Aortic smooth muscle cell (primary cell): Measurements from ENCODE around the genes ZNF892 and CNNM4.

DNA sequence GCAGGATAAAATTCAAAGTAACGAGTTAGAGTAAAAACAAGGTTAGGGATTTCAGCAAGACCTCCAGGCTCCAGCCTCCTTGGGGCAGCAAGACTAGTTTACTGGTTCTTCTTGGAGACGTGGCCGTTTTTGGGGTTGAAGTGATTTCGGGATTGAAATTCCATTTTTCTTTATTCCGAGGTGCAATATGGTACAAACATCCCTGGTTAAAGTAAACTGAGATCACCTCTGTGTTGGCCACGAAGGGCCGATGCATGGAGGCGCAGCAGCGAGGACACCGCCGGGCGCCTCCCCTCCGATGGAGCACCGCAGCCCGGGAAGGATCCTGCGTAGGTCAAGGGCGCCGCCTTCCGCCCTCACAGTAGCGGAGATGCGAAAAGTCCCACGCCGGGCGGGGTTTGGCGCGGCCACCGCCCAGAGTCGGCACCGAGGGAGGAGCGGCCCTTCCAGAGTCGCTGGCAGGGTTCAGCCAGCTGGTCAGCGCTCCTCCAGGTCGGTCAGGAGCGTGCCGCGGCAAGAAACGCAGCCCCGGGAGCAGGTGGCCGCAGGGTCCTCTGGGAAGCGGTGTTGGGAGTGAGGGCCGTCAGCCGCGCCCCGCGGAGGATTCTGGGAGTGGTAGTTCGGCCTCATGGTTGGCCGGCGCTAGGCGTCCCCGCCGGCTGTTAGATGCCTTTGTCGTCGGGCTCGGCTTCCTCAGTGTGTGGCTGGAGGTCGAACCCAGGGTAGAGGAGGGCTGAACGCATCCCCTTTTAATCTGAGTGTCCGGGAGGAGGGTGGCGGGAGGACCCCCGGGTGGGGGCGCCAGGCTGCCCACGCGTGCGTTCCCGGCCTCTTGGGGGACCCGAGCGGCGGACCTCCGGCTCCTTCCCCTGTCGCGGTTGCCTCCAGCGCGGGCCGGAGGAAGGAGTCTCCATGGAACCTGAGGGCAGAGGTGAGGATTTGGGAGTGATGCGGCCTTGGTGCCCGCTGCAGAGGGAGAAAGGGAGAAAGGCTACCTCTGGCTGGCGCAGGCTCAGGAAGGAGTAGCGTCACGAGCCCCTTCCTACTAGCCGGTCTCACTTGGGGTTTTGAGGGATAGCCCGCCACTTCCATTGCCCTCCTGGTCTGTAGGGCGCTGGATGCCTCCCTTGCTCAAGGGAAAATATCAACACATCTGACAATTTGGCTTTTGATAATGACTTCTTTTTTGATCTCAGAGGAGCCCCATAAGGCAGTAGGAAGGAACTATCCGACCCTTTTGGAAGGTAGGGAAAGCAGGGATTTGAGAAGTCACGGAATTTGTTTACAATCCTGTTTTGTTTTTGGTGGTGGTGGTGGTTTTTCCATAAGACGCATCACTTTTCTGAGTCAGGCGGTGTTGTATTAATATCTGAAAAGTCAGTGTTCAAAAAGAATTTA lies at the start of gene ZNF892:
ZNF892 (plus strand) TSS at position 618 of the 1,398 bp plus-strand sequence.
- RRBS: 3% methylated on average over 31 of the region's 85 CpGs

DNA sequence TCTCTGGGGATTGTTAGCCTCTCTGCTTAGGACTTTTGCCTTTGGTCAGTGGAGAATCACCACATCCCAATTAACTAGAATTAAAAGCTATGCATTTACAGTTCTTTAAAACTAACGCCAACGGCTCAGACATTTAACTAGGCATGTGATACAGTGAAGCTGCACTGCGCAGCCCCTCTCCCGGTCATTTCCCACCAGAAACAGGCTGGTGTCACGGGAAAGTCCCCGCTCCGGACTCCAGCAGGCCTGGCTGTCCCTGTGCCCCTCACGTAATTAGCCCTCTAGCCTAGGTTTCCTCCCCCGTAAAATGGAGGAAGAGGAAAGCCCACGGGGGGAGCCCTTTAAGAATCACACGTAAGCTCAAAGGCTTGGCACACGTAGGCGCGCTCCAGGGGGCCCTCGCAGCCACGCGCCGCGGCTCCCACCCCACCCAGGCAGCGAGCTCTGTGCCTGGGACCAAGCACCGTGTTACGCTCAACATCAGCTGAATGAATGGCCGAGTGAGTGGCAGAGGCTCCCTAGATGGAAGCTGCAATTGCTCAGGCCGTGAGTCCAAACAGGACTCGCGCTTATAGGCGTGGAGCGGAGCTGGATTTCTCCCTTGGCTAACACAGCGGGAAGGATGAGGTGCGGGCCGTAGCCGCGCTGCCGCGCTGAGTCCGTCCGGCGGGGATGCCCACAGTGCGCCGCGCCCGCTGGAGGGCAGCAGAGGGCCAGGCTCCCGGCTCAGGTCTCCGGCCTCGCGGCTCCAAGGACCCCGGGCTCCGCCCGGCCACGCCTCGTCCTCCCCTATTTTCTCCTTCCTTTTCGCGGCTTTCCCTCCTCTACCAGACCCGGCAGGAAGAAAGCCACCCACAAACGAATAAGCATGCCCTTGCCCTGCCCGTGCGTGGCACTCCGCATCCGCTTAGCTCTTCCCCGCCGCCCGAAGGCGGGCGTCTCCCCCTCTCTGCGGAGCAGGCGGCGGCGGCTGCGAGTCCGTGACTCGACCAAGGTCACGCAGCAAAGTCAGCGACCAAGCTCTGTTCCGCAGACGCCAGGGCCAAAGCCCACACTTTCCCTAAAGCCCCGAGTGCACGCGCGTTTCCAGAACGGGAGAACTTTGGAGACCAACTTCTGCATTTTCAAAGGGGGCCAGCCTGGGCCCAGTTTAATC lies 48.2 kb downstream of the KCNIP3 start:
- RRBS: 1% methylated on average over 10 of the region's 80 CpGs

DNA sequence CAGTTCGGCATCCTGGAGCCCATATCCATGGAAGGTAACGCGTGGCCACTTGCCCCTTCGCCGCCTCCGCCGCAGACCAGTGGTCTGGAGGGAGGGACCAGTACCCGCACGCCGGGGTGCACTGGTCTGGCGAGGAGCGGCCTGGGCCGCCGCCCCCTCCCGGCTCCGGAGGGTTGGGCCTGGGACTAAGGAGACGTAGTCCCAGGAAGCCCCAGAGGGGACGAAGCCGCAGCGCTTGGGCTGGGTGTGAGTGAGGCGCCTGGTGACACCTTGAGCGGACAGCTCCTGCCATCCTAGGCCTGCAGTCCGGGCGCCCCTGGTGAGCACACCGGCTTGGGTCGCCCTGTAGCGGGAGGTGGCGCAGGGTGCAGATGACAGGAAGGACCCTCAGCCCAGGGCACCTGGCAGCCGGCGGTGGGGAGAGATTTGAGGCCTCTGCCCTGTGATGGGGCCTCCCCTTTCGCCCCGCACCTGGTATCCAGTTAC lies 50.0 kb downstream of the KCNIP3 start:
- RRBS: 53% methylated on average over 11 of the region's 32 CpGs

GRCh38 chr2:95698179-95698639 lies 106.4 kb downstream of the TRIM43 start:
- RRBS: no CpG with 5 or more reads among the region's 5 CpGs

DNA sequence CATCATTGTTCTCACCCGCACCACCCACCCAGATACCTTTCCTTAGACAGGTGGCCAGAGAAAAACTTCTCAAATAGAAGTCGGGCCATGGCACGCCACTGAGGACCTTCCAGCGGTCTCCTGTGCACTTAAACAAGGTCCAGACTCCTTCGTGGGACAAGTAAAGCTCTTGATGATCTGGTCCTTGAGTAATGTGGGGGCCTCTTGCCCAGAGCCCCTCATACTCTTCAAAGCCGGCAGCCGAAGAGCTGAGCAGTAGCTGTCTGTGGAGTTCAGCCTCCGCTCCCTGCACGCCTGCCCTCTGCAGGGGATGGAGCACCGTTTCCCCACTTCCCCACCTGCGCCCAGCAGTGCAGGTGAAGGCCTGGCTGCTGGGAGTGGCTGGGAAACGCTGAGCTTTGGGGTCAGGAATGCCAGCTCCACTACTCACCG lies 18.1 kb upstream of the ANKRD36C start:
- RRBS: no CpG with 5 or more reads among the region's 13 CpGs

- RRBS: 3% methylated on average over 5 of the region's 22 CpGs
Observed at GRCh38 chr2:96108248-96109598, 7.6 kb downstream of the ADRA2B start.

GRCh38 chr2:96147624-96148085 lies 2.4 kb upstream of the DUSP2 start:
- RRBS: no CpG with 5 or more reads among the region's 8 CpGs

DNA sequence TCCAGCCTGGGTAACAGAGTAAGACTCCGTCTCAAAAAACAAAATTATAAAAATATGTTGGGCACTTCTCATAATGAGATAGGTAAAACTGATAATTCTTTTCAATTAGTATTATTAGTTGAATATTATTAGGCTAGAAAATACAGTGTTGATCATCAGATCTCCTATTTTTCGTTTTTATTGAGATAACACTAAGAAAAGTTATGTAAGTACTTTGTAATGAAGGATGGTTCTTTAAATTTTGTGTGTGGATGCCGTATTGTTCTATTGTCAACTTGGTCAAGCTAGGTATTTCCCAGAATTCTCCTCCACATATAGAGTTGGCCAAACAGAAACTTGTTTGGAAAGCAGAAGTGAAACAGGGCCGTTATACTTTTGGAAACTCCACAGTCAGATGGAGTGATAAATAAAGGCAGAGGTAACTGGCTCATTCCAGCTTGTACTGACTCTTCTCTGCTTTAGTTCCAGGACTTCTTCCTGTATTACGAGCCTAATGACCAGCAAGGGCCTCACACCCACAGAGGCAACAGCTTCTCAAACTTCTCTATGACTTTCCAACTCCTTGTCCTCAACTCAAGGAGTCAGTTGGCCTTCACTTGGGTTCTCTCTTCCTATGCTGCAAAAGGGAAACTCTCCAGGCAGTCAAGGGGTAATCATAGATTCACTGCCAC lies 16.4 kb upstream of the STARD7 start:
- RRBS: no CpG with 5 or more reads among the region's 5 CpGs

GRCh38 chr2:96240250-96240873 lies 25.4 kb downstream of the TMEM127 start:
- RRBS: no CpG with 5 or more reads among the region's 8 CpGs

GRCh38 chr2:96253358-96253809 lies 12.4 kb downstream of the TMEM127 start:
- RRBS: no CpG with 5 or more reads among the region's 8 CpGs

GRCh38 chr2:96343775-96344403 lies 8.3 kb downstream of the NCAPH start:
- RRBS: no CpG with 5 or more reads among the region's 9 CpGs

- RRBS: no CpG with 5 or more reads among the region's 10 CpGs
Observed at GRCh38 chr2:96501972-96502391, 3.2 kb downstream of the NEURL3 start.

DNA sequence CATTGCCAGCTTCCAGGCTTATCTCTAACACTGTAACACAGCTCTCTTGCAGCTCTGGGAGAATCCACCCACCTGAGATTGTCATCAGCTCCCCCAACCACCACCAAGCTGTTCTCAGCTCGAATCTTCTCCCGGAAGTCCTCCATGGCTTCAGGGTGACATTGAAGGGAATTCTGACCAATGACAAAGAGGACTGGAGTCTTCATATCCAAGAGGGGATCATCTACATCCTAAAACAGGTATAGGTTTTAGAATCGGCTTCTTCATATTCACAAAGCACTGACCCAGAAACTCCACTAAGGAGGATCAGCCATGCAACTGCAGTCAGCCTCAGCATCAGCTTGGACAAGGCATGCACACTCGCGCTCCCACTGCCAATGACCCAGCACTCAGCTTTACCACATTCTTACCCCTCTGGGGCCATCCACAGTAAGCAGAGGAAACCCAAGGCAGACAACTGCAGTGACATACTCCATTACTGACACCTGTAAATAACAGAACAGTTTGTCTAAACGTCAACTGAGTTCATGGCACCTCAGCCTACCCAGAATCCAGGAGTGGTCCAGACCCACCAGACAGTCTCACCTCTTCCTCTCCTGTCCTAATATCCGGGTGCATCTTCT lies 27.3 kb downstream of the KANSL3 start:
- RRBS: no CpG with 5 or more reads among the region's 7 CpGs

DNA sequence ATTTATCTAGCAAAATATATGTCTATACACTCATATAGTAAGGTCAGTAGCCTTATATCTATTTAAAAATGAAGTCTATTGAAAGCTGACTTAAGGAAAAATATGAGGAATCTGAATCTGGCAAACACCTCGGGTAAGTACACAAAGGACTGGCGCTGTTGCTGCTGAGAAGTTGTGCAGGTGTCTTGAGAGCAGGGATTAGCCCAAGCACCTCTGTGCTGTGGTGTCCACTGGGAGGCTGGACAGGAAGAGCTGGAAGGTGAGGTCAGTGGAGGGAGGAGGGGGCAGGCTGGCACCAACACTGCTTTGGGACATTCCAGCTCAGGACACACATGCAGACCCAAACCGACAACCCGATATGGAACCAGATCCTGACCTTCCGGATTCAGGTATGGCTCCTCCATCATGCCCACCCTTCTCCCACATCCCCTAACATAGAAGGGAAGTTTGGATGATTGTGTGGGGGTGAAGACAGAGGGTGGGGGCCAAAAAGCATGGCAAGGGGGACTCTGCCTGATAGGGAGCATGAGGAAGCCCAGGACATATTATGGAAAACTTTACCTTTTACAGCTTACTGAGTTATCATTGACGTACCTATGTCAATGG lies 20.7 kb downstream of the FER1L5 start:
- RRBS: no CpG with 5 or more reads among the region's 6 CpGs

DNA sequence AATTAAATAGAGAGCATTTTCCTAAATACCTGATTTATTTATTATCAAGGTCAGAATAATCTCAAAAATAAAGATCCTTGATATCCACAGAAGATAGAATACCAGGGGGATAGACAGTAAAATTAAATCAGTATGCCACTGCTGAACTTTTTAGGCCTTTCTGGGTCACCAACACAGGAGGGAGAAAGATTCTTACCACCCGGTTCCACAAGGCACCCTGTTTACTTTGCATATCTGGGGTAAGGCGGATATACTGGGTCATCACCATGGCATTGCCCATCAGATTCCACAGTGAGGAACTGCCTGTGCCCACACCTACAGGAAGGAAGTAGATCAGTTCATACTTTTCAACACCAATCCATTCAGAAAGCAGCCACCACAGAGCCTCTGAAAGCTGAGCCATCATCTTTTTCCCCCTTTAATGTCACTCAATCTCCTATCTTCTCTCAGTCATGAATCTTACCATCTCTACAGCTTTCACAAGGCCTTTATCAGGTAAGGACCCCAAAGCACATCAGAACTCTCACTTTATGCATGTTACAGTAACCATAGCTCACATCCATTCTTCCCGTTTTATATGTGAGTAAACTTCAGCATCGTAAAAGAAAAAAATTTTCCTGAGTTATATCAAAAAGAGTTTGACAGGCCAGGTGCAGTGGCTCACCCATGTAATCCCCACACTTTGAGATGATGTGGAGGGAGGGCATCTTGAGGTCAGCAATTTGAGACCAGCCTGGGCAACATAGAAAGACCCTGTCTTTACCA lies 1.9 kb downstream of the LMAN2L start:
- RRBS: no CpG with 5 or more reads among the region's 4 CpGs

GRCh38 chr2:96760345-96761343 lies at the start of gene CNNM4:
Gene CNNM4 (plus strand): TSS chr2:96760902.
- RRBS: 2% methylated on average over 29 of the region's 91 CpGs

DNA sequence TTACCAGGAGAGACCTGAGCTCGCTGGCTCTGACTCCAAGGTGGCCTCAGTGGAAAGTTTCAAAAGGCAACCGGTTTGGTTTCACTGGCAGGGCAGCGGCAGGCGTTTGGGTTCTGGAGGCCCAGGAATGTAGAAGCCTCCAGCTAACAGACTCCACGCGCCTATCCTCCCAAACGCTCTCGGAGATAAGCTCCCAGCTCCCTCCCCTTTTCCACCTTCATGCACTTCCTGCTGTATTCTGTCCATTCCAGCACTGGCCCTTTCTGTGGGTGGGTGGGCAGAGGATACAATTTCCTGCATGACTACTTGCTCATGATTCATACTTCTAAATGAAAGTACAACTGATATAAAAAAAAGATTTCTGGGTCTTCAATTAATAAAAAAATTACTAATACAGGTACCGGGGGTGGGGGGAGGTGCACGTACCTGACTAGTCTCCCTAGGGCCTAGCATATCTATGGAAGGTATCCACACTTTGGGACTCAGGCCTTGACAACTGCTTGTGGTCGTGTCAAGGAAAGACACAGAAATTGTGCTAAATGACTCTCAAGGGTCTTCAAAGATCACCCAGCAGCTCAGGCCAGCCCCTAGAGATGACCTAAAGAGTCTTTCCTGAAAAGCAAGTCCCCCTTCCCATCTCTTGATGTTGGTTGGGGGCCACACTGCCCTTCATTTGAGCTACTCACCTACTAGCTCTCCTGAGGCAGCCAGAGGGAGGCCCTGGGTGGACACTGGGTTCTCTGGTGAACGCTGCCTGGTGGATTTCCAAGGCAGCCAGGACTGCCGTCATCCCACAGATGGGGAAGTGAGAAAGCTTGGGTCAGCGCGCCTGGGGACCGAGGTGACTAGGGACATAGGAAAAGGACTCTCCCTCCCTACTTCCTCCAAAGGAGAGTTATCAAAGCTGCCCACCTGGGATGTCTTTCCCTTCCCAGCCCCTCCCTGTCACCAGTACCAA lies 3.4 kb upstream of the SEMA4C start:
- RRBS: no CpG with 5 or more reads among the region's 16 CpGs

DNA sequence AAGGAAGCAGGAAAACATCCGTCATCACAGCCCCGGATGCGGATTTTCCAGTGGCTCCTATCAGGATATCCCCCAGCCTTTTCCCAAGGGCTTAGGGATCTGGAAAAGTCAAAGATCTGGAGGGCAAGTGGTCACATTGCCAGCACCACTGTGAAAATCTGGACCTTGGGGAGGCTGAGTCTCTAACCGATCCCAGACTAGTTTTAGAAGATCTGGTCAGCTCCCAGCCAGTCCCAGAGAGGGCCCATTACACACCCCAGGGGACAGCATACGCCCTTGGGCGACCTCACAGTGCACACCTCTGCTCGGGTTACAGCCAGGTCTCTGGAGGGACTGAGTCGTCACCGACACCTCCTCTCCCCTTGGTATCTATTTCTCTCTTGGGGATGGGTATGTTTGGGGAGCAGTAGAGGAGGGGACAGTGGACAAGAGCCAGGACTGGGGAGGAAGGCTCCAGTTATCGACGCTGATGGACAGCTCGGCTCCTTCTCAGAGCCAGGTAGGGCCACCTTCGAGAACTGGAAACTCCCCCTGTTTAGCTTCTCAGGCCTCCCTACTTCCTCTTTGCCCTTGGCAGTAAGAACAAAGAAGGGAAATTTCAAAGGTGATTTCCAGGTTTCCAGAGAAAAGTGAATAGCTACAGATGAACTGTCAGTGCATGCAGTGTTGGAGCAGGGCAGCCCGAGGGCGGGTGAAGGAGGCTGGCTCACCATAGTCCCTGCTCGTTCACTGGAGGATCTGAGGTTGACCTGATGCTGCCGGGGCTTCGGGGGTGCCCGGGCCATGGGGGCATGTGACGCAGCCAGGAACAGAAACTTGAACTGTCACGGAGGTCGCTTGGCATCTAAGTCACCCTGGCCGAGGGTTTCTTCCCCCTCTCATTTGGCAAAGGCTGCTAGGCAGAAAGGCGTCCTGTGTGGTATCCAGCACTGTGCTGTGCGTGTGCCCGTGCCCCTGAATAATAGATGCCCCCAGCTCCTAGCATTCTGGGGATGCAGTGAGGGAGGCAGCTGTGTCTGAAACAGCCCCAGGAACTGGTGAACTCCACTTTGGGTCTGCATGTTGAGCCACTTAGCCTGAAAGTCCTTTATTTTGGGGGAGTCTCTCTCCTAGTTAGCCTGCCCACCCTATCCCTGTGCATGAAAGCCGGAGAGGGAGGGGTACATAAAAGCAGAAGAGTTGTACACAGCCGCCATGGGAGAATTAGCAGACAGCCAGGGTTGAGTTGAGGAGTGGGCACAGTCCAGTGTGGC lies 4.5 kb upstream of the SEMA4C start:
- RRBS: no CpG with 5 or more reads among the region's 28 CpGs

DNA sequence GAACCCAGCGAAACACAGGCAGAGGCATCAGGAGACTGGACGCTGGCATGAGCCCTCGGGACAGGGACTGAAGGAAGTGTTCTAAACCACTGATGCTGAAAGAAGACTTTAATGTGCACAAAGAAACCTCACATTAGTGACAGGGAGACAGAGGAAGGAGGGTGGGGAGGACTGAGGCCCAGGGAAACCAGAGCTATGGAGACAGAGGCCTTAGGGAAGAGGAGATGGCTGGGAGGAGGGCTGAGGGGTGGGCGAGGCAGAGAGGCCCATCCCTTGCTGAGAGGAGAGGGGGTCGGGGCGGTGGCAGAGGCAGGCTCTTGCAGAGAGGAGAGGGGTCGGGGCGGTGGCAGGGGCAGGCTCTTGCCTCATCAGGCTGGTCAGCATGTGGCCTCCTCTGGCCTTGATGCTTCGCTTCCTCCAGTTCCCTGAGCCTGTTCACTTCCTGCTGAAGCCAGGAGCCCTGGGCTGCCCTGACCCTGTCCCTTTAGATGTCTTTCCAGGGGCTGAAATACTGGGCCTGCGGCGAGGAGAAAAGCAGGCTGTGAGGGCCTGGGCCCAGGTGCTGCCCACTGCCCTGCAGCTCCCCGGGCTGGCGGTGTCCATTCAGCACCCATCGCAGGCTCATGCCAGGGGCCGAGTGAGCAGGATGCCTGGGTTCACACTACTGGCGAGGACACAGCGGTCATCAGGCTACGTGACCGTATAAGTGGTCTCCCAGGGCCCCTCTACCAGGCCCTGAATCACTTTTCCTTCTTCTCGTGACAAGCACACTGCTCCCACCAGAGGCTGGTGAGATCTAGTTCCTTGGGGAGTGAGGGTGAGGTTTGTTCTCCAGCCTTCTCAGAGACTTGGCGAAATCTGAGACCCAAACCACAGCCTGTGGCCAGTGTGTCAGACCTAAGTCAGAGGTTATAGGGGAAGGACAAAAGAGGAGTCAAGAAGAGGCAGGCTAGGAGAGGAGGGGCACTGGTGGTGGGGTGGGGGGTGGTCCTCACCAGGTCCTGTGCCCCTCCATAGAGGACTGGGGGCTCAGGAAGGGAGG lies 6.2 kb upstream of the SEMA4C start:
- RRBS: no CpG with 5 or more reads among the region's 21 CpGs

DNA sequence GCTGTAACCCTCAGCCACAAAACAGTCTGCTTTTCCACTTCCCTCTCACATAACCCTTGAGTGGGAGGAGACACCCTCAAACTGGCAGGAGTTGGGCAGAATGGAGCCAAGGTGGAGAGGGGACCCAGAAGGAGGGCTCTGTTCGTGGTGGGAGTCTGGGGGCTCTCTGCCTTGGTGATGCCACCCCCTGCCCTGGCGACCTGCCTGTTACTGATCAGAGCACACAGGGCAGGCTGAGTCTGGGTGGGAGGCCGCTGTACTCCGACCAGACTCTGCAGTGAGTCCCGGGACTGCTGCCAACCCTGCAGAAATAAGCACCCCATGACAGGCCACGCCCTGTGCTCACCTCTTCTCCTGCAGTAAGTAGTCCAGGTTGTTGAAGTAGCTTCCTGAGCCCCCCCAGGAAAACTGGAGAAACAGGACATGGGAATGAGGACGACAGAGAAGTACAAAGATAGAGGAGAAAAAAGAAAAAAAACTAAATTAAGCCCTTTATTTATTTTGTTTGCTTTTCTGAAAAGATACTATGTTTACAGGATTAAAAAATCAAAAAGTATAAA lies 15.9 kb downstream of the FAM178B start:
- RRBS: no CpG with 5 or more reads among the region's 7 CpGs